Thoracic aorta endothelial cell (primary cell): ENCODE results near the genes CCDC192 and SLC27A6.

GRCh38 chr5:124671124-124671630 lies 75.3 kb downstream of the ZNF608 start:
- CAGE, long polyA plus RNA: no peak

- CAGE, long polyA plus RNA: no peak
Observed at GRCh38 chr5:124677743-124678305, 68.6 kb downstream of the ZNF608 start.

DNA sequence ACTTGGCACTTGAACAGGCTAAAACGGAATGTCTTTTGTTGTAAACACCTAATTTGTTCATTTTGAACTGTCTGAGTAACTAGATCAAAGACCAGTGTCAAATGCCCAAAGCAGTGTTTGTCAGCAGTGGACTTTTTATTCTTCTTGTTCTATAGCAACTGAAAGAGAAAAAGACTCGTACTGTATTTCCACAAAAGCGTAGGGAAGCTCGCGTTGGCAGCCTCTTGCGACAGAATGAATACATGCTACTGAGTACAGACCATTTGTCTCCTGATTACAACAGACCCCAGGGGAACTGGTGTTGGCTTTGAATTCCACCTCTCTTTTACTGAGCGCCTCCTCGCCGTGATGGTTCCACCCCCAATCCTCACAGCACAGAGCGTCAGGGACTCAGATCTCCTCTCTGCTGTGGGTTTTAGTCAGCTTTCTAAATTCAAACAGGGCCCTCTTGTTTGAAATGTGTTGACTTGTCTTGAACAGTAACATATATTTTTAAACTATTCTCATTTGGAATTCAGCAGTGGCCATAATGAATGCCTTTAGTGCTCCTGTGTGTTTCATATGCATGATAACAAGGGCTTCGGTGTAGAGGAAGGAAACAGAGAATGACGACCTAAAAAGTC lies 602.0 kb upstream of the ZNF608 start:
- CAGE, long polyA plus RNA: no peak

GRCh38 chr5:126587558-126587990 lies 7.4 kb downstream of the ALDH7A1 start:
- CAGE, long polyA plus RNA: no peak

DNA sequence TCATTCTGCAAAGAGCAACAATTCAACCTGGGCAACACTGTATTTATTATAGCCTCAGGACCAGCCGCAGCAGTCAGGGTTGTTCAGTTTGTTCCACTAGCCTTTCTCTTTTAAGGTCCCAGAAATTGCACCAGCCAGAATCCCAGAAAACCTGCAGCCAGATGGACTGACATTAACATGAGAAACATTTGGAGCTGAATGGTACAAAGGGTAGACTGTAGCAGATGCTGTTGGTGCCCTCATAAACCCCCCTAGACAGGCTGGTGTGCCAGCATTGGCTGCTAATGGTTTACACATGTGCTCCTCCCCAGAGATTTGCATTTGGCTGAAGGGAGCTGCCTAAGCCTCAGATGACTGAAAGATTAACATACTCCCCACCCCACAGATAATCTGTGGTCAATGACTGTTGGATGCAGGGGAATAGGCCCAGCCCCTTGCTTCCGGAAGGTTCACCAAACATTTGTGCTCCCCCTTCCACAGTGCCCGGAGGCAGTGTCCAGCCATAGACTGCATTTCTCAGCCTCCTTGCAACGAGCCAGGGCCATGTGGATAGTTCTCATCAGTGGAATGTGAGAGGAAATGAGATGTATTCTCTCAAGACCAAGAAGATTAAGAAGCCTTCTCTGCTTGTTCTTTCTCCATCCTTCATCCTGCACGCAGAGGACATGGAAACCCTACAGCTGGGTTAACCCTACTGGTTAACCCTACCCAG lies 48.7 kb downstream of the TEX43 start:
- CAGE, long polyA plus RNA: no peak

- CAGE, long polyA plus RNA: no peak
Observed at GRCh38 chr5:126845538-126846159, 68.7 kb downstream of the LMNB1 start.

- CAGE, long polyA plus RNA: no peak
Observed at GRCh38 chr5:126853755-126854396, 76.9 kb downstream of the LMNB1 start.

DNA sequence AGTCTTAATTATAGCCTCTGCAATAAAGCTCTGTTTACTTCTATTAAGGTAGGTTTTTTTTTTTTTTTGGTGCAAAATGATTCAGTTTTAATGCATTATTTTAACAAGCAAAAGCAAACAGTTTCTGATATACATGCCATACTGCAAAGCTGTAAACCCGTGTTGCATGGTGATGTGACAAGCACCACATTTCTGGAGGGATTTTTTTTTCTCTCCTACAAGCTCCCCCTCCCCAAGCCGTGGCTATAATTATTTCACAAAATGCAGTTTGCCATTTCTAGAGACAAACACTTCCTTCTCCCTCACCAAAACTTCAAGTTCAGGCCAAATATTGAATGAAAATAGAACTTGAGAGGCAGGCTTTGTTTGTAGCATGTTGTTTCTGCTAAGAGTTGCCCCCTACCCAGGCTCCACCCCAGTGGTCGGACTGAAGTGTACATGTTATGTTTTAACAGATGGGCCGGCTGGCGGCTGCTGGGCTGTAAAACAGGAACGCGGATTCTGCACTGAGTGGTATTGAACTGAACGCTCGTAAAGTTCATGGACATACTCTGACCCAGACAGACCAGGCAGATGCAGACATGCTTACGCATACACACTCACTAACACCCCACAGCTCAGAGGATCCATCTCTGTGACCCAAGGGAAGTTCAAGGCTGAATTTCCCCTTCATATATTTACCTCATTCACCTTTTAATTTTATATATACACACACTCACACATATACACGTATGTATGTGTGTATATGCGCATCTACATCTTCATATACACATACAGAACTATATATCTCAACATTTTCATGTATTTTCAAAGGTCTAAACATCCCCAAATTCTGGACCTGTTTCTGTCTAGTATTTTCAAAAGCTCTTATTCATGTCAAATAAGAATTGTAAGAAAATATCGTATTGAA lies 1.6 kb downstream of the MARCHF3 start:
- CAGE, long polyA plus RNA: no peak

- CAGE, long polyA plus RNA: no peak
Observed at GRCh38 chr5:127029420-127029834, 931 bp downstream of the MARCHF3 start.

GRCh38 chr5:127410323-127410865 lies 107.0 kb upstream of the PRRC1 start:
- CAGE, long polyA plus RNA: no peak

- CAGE, long polyA plus RNA: no peak
Observed at GRCh38 chr5:127703144-127703679, at the start of gene CCDC192. TSS of gene CCDC192 (plus strand) at chr5:127703391.

DNA sequence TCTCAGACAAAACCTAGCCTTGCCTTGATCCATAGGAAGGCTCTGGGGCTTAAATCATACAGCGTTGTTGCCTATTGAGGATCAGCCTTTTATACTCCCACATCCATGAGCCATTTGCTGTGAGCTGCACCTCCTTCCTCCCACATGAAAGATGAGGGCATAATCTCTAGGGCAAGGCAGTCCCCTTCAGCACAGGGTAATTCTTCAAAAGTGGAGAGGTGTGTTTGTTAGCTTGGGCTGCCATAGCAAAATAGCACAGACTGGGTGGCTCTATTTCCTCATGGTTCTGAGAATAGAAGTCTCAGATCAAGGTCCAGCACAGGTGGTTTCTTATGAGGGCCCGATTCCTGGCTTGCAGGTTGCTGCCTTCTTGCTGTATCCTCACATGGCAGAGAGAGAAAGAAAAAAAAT lies 121.8 kb upstream of the SLC12A2 start:
- CAGE, long polyA plus RNA: no peak

GRCh38 chr5:128017503-128018182 lies 65.9 kb upstream of the SLC12A2 start:
- CAGE, long polyA plus RNA: no peak

DNA sequence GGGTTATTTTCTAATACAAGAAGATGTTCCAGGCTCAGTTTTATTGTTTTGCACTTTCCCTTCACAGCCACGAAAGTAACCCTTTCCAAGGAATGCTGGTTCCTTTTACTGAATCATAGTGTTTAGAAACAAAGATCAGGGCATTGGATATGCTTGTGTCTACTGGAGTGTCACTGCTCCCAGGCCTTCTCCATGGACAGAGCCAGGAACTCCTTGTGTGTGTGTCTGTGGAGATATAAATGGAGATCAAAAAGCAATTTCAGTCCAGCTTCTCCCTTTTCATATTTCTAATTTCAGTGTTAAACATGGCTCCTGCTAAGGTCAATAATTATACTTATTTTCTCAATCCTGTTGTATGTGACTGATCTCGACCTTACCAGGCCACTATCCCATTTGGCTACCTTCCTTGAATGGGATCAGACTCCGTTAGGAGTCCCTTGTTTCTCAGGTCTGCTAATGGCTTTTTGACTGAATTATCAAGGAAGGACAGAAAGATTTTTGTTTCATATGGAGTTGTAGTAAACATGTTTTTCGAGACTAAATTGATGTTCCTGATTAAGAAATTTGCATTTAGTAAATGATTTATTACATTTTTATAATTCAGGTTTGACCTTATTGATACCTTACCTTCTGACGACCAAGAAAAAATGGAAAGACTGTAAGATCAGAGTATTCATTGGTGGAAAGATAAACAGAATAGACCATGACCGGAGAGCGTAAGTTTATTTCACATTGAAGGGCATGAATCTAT lies 96.9 kb downstream of the SLC12A2 start:
- CAGE, long polyA plus RNA: no peak

GRCh38 chr5:128964811-128965833 lies at the start of gene SLC27A6:
TSS of gene SLC27A6 (plus strand) at chr5:128965488.
- CAGE, long polyA plus RNA: no peak

- CAGE, long polyA plus RNA: no peak
Observed at GRCh38 chr5:129922761-129923822, 18.8 kb downstream of the CHSY3 start.

- CAGE, long polyA plus RNA: no peak
Observed at GRCh38 chr5:130000512-130000765, 96.2 kb downstream of the CHSY3 start.

- CAGE, long polyA plus RNA: no peak
Observed at GRCh38 chr5:130732242-130732815, 432.7 kb downstream of the HINT1 start.

GRCh38 chr5:131274277-131274736 lies 10.5 kb downstream of the CDC42SE2 start:
- CAGE, long polyA plus RNA: no peak

- CAGE, long polyA plus RNA: no peak
Observed at GRCh38 chr5:131277659-131278217, 13.9 kb downstream of the CDC42SE2 start.